ENCODE measurements around a stretch of chr3.

GRCh38 chr3:197502982-197503343, 52.8 kb downstream of the BDH1 start:
- PRO-cap = no peak

- PRO-cap = no peak
Observed at GRCh38 chr3:197514587-197515067, 41.1 kb downstream of the BDH1 start.

- PRO-cap = no peak
Observed at GRCh38 chr3:197540800-197541461, 14.8 kb downstream of the BDH1 start.

DNA sequence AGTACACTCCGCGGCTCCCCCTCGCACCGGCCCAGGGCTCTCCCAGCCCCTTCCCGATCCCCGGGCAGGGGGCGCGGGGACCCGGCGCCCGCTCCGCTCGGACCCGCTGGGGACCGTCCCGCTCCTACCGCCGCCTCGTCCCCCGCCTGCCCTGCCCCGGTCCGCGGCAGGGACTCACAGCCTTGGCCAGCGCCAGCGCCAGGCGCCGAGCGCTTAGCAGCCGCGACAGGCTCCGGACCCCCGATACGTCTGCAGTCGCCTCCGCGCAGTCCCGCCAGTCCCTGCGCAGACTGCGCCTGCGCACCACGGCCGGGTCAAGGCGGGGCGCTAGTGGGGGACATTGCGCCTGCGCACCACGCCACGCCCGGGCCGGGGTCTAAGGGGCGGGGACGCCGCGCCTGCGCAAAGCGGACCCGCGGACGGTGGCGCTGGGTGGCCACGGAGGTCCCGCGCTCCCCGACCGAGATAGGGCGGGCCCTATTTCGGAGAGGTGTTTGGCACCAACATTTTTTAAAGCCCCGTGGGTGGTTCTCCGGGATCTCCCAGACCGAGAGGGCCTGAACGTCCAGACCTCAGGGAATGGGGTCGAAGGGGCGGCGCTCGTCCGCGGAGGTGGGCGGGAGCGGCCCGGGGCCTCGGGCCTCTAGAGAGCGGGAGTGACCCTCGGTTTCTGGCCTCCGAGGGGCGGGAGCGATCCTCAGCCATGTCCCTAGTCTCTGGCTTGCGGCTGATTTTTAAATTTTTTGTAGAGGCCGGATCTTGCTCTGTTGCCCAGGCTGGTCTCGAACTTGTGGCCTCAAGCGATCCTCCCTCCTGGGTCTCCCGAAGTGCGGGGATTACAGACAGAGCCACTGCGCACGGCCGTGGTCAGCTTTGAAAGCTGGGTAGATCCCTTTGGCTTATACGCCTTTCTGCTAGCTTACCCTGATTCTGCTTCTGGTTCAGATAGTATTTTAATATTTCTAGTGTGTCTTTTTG, 72.1 kb upstream of the BDH1 start:
- PRO-cap = bidirectional peak, plus-strand start at position 367 of the sequence, minus-strand start at position 251 of the sequence

GRCh38 chr3:197659160-197659728, 77.5 kb downstream of the RUBCN start:
- PRO-cap = no peak

All from cardiac septum (tissue), 1 donor.